Left lung (tissue), 1 donor: ENCODE measurements around the gene IQCD.

DNA sequence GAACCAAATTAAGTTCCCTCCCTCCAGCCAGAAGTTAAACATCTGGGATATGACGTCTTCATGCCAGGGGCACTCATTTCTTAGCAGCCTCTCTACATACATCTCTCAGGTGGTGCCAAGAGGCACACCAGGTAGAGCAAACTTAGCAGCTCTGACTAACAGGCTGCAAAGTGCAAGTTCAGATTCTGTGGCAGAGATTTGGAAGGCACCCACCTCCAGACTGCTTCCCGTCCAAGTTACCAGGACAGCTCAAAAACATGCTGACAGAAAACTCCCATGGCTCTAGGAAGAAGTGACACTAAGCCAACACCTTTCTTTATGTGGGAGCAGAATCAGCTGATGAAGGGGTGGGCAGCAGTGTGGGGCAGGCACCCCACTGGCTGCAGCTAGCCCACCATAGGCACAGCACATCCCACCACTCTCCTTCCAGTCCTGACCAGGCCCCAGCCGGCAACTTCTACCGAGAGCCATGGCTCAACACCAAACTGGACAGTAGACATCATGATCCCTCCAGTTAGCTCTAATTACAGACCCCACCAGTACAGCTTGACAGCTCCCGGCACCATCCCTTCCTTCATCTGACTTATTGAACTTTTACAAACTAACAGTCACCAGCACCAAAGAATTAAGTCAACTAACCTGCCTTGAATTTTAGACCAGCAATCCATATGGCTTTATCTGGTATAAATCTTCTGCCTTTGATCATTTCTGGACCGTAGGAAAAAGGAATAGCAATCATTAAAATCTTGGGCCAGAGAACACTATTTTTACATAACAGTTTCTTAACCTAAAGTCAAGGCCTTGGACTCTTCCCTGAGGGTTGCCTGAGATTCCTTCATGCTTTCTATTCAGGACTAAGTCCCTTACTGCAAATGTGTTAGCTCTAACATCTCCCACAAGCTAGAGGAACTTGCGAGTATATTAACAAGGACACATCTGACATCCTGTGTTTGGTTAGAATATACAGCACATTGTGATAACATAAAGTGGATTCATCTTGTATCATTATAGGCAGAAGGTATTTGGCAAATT is 45.1 kb downstream of the SH2B3 start:
- PRO-cap: no peak

DNA sequence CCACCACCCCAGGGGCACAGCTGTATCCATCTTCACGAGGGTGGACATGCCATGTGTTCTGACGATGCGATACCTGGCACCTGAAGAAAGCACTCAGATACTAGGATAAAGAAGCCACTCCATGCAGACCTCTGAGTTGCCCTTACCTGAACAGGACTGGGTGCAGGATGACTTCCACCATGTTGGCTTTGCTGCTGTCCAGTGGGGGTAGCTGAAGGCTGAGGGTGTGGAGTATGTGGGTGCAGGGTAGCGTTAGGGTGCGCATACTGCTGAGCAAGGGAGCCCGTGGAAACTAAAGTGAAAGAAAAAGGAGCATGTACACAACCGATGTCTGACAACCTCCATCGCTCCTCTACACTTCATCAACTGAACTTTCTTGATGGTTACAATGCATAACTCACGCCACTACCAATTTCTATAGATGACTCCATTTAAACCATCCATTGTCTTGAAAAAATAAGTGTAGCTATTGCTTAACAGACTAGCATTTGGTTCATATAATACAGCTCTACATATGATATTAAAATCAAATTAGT is 51.4 kb downstream of the SH2B3 start:
- PRO-cap: no peak

DNA sequence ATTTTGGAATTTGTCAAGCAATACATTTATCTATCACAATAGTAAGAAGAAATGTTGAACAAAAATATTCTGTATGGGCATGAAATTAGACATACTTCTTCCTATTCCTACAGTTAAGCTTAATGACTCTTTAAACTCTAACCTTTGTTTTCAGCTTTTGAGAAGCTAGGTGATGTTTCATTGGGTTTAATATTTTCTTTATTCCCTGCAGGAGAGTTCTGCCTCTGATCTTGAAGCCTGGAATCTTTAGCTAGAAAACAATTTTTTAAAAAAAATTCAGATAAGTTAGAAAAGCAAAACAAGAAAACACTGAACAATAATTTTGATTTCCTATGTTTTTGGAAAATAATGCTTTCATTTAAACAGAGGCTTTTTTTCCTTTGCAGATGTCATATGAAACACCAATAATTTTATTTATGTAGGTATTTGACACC is 89.3 kb downstream of the ATXN2 start:
- PRO-cap: no peak

- PRO-cap: no peak
These were observed 81.0 kb downstream of the ATXN2 start for GRCh38 chr12:111518013-111518554.

DNA sequence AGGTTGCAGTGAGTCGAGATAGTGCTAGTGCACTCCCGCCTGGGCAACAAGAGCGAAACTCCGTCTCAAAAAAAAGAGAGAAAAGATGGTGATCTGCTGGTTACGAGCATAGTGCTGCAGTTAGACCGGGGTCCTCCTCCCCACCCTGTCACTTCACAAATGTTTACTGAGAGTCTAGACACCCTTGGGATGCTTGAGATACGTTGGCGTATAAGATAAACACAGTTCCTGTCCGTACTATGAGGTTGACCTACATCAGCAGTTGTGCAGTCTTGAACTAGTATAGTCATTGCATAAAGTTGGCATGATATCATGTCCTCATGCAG is 760 bp downstream of the ACAD10 start:
- PRO-cap: no peak

GRCh38 chr12:111780663-111781023 is 13.9 kb downstream of the ALDH2 start:
- PRO-cap: no peak

GRCh38 chr12:111840637-111841782 is 1.0 kb upstream of the MAPKAPK5 start:
- PRO-cap: bidirectional peak, plus-strand start at chr12:111841394, minus-strand start at chr12:111841289

DNA sequence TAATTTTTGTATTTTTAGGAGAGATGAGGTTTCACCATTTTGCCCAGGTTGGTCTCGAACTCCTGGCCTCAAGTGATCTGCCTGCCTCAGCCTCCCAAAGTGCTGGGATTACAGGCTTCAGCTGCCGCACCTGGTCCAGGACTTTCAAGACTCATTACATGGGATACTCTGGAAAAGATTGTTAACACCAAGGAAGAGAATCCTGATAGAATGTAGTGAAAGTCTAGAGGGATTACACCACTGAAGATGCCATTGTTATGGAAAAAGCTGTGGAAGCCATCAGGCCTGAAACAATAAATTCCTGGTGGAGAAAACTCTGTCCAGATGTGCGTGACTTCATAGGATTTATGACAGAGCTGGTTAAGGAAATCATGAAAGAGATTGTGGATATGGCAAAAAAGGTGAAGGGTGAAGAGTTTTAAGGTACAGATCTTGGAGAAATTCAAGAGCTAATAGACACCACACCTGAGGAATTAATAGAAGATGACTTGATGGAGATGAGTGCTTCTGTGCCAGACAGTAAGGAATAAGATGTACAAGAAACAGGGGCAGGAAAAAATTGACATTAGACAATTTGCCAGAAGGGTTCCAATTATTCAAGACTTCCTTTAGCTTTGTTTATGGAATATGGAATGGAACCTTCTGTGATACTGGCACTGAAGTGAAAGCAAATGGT is 9.6 kb downstream of the MAPKAPK5 start:
- PRO-cap: no peak

GRCh38 chr12:111888661-111889048 is 46.6 kb downstream of the MAPKAPK5 start:
- PRO-cap: no peak

DNA sequence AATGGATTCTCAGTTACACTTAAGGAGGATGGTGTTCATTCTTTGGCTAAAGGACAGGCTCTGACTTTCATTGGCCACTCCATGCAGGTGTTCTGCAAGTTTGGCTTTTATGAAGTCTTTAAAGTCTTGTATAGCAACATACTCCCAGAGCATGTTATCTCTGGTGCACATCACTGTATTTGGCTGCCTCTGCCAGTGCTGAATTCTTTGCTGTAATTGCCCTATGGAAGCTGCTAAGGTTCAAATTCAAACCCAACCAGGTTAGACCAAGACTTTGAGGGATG is 19.7 kb downstream of the TMEM116 start:
- PRO-cap: no peak

GRCh38 chr12:112010453-112011069 is 2.4 kb downstream of the TMEM116 start:
- PRO-cap: no peak

DNA sequence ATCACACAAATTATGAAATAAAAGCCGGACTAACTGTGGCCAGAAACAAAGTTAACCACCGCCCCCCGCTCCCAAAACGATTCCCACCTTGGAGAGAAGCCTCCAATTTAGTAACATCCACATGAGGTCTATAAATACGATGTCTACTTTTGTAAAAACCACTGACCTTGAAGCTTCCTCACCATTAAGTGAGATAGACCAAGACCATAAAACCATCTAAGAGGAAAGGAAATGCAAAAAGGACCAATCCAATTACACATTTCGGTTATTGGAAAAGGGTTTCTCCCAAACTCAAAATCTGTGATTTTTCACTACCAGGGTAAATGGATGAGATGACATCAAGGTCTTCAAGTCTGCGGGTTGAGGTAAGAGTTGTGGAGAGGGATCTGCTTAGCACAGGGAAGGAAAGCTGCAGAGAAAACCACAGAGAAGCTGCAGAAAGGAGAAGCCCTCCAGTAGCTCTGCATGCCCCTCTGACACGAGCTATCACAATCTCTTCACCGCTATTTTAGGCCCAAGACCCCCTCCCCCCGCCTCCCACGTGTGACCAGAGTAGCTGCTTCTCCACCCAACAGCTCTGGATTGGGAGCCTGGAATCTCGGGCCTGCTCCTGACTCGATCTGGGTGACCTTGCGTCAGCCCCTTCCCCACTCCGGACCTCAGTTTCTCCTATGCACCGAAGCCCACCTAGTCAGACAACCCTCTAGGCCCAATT is 846 bp downstream of the NAA25 start:
- PRO-cap: bidirectional peak, plus-strand start at position 368 of the sequence, minus-strand start at position 75 of the sequence; unidirectional peak, plus-strand start at position 426 of the sequence

GRCh38 chr12:112116162-112116943 is 7.8 kb upstream of the NAA25 start:
- PRO-cap: bidirectional peak, plus-strand start at chr12:112116776, minus-strand start at chr12:112116684

- PRO-cap: no peak
These were observed 33.4 kb downstream of the TRAFD1 start for GRCh38 chr12:112158793-112159092.

- PRO-cap: bidirectional peak, plus-strand start at chr12:112418947, minus-strand start at chr12:112418835
These were observed 162 bp upstream of the PTPN11 start for GRCh38 chr12:112418701-112418869.

DNA sequence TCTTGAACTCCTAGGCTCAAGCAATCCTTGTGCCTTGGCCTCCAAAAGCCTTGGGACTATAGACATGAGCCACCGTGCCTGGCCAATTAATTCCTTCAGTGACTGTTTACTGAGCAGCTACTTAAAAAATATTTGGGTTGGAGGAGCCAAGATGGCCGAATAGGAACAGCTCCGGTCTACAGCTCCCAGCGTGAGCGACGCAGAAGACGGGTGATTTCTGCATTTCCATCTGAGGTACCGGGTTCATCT is 170.6 kb upstream of the RPH3A start:
- PRO-cap: no peak

DNA sequence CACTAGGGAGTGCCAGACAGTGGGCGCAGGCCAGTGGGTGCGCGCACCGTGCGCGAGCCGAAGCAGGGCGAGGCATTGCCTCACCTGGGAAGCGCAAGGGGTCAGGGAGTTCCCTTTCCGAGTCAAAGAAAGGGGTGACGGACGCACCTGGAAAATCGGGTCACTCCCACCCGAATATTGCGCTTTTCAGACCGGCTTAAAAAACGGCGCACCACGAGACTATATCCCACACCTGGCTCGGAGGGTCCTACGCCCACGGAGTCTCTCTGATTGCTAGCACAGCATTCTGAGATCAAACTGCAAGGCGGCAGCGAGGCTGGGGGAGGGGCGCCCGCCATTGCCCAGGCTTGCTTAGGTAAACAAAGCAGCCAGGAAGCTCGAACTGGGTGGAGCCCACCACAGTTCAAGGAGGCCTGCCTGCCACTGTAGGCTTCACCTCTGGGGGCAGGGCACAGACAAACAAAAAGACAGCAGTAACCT is 170.2 kb upstream of the RPH3A start:
- PRO-cap: no peak

- PRO-cap: no peak
These were observed 27.8 kb upstream of the OAS1 start for GRCh38 chr12:112879013-112879218.

DNA sequence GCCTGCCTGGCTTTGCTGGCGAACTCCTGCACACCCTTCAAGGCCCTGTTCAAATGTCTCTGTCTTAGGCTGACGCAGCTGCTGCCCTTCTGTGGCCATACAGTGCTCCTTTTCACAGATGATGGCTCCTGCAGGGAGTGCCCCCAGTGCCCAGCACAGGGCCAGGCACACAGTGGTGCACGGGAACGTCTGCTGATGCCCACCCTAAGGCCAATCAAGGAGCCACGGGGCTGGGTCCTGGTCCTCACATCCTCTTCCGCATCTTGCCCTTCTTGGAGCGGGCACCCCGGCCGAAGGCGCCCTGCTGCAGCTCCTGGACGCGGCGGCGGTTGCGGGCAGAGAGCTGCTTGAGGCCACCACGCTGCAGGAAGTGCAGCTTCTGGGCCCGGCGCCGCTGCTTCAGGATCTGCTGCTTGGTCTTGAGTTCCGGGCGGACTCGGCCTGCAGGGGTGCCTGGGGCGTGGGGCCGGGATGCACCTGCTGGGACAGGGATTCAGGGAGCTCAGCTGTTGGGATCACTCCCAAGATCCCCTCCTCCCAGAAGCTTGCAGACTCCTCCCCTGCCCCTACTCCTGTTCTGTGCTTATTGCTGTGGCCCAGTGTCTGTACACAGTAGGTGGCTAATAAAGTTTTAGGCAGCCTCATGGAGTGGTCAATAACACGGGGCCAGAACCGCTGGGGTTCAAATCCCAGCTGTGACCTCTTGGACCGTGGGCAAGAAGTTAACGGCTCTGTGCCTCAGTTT is 9.3 kb downstream of the CFAP73 start:
- PRO-cap: no peak

- PRO-cap: unidirectional peak, minus-strand start at chr12:113220986; unidirectional peak, minus-strand start at chr12:113221003; unidirectional peak, minus-strand start at chr12:113221094
These were observed at the start of gene IQCD for GRCh38 chr12:113220566-113221208. Gene IQCD (minus strand): TSS chr12:113221094.